Trachea (tissue), 1 donor: ENCODE data around the genes FAM47A, FAM47B, DYNLT3 and RPGR.

DNA sequence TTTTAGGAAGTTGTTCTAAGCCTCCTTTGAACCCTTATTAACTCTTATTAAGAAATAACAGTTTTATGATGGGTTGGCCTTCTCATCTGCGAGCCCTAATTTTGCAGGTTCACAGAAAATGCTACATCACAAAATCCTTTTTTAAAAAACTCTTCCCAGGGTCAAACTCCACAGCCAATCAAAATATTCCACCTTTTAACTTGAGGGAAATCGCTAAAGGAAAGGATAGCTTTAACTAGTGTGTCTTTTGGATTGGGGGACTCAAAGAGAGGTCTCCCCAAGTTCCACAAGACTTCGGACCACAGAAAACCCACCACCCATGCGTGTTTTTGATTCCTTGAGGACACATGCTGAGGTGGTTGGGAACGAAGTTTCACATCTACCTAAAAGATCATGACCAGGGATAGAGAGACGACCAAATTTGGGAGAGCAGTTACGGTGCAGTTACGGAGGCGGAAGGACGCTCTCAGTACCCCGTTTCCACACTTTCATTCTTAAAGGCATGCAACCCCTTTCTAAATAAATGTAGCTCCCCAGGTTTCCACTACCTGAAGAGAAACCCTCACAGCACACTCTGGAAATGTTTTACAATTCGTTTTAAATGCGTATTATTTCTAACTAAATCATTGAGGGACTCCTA is 1.2 kb downstream of the PCYT1B start:
- PRO-cap = no peak

- PRO-cap = no peak
Observed at GRCh38 chrX:25020861-25021692, 5.3 kb upstream of the ARX start.

- PRO-cap = no peak
Observed at GRCh38 chrX:25352213-25352472, 336.4 kb upstream of the ARX start.

DNA sequence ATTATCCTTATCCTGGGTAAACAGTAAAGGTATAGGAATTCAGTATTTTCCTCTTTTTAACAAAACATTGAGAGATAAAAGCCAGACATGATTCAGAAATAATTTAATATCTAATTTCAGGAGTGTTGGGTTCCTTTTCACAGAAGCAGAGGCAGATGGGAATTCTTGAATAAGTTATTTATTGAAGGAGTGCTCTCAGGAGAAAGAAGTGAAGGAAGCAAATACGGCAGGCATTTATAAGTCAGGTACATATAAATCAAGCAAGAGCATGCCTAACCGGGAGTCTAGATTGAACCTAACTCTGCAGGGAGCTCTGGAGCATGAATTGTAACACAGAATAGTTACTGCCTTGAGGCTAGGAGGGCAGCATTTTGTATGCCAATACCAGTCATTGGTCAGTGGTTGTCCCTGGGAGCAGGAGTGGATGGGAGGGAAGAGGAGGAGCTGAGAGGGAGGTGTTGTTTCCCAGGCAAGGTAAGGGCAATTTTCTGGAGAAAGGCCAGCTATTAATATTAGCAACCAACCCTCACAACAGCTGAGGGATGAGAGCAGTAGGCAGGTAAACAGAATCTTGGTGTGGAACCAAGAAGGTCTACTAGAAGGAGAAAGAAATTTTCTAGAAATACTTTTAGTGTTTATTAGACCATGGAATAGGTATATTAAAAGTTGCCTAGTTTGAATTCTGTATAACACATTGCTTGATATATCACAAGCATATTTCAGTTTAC is 224.6 kb upstream of the DCAF8L1 start:
- PRO-cap = no peak

- PRO-cap = no peak
Observed at GRCh38 chrX:28591599-28591835, 4.3 kb downstream of the IL1RAPL1 start.

DNA sequence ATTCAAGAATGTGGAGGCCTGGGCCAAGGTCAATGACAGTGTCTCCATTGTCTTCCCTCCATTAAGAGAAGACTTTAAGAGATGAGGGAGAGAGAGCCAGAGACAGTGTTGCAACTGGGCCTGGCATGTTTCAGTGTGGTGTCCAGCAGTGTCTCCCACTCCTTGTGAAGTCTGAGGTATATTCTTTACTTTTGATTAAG is 1.7 kb downstream of the MAGEB4 start:
- PRO-cap = no peak

DNA sequence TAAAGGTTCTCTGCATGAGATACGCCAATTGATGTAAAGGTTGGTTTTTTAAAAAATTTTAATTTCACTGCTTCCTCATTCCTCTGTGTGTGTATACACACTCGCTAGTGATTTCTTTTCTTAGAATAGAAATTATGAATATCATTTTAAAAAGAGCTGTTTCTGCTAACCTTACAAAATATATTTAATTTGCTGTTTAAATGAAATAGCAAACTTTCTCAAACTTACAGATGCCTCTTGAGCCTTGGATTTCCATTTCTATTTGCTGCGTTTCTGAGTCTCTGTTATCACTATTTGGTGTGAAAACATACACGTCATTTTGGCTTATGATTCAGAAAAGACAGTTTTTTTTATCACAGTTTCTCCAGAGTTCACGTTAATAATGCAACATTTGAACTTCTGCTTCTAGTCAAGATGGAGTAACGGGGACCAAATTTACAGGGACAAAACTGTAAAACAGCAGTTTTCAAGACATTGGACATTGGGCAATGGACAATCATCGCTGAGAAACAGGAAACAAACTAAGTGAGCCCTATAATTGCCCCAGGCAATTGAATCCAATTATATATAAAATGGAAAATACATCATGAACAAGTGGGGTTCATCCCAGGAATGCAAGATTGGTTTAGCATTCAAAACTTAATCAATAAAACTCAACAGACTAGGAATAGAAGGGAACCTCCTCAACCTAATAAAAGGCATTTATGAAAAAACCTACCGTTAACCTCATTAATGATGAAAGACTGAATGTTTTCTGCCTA is 36.1 kb upstream of the TASL start:
- PRO-cap = no peak

GRCh38 chrX:32365006-32365450 is 846.3 kb downstream of the DMD start:
- PRO-cap = no peak

- PRO-cap = no peak
Observed at GRCh38 chrX:32593399-32593726, 618.0 kb downstream of the DMD start.

GRCh38 chrX:33032591-33033218 is 178.6 kb downstream of the DMD start:
- PRO-cap = no peak

- PRO-cap = no peak
Observed at GRCh38 chrX:33104283-33104673, 107.1 kb downstream of the DMD start.

DNA sequence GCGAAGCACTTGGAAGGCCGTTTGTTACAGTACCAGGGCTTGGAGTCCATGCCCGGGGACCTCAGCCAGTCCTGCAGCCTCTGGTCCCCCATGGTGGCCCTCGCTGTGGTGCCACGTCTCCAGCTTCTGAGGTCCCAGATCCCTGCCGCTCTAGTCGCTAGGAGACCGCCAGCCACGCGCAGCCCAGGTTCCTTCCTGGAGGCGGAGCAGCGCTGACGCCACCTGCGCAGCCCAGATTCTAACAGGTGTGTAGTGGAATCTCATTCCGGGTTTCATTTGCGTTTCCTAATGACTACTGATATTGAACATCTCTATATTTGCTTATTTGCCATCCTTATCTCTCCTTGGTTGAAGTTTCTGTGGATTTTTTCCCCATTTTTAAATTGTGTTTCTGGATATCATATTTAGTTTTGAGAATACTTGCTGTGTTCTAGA is at the start of gene FAM47A:
Gene FAM47A, minus strand, starts transcription at position 128 of the 435 bp plus-strand sequence.
- PRO-cap = no peak

DNA sequence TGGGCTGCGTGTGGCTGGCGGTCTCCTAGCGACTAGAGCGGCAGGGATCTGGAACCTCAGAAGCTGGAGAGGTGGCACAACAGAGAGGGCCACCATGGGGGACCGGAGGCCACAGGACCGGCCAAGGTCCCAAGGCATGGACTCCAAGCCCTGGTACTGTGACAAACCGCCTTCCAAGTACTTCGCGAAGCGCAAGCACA is at the start of gene FAM47B:
Gene FAM47B, plus strand, starts transcription at position 59 of the 200 bp plus-strand sequence.
- PRO-cap = no peak

DNA sequence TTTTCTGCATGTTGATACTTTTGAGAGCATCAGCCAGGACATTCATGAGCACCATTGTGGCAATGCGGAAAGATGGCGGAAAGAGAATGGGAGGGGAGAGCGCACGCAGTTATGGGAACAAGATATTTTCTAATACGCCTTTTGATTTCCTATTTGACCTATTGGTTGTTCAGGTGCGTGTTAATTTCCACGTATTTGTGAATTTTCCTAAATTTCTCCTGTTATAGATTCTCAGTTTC is 455.5 kb downstream of the CFAP47 start:
- PRO-cap = no peak

DNA sequence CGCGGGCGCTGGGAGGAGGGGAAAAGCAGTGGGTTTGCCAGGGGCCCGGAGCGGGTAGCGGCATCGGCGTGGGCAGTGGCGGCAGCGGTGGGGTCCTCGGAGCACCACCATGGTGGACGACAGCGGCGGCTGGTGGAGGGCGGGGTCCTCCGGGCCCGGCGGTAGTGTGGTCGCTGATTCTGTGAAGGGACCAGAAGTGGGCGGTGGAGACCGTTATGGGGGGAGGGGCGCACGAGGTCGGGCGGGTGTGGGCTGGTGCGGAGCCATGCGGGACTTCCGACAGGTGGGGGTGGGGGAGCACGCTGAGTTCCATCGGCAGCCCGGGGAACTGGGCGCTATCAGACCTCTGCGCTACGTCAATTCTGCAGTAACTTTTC is 35.4 kb downstream of the FAM47C start:
- PRO-cap = no peak

DNA sequence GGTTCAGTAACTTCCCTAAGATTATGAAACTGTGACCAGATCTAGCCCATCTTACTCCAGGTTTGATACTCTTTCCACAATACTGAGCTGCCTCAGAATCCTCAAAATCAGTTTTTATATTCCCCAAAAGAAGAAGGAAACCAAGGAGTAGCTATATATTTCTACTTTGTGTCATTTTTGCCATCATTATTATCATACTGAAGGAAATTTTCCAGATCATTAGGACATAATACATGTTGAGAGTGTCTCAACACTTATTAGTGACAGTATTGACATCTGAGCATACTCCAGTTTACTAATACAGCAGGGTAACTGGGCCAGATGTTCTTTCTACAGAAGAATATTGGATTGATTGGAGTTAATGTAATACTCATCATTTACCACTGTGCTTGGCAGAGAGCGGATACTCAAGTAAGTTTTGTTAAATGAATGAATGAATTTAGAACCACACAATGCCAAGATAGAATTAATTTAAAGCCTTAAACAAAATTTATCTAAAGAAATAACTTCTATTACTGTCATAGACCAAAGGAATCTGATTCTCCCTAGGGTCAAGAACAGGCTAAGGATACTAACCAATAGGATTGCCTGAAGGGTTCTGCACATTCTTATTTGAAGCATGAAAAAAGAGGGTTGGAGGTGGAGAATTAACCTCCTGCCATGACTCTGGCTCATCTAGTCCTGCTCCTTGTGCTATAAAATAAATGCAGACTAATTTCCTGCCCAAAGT is 31.5 kb downstream of the CYBB start:
- PRO-cap = no peak

DNA sequence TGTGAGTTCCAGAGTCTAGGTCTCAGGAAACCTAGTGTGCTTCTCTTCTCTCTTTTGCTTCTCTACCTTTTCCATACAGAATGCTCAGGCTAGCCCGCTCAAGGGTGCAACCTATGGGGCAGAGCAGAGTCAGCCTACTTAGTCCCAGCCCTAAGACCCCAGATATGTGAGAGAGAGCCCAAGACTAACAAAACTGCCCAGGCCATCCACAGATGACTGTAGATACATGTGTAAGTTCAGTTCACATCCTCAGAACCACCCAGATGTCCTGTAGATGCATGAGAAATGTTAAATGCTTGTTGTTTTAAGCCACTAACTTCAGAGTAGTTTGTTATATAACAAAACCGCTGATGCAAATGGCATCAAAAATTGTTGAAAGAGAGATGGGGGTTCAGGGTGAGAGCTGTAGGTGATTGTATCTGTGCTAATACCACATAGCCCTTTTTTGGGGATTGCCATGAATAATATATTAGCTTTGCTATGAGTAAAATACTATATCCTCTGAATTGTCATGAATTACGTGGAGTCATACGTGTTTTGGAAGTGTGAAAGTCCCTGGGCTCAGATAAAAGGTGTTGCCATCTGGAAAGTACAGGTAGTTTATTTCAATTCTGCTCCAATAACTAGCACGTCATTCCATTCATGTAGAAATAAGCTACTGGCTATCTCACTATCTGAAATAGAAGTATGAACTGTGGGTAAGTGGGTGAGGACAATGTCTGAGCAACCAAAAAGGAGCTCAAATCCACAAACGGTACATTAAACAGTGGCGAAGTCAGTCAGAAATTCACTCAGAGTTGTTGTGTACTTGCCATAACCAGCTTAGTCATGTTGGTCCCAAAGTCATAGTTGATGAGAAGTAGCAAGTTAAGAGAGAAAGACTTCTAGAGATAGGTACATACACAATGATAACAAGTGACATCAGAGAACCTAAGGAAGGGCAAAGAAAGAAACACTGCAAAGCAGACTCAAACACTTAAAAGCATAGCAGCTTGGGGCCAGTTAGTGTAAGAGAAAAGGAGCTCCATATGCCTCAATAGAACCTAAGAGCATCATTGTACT is 30.6 kb downstream of the DYNLT3 start:
- PRO-cap = no peak

DNA sequence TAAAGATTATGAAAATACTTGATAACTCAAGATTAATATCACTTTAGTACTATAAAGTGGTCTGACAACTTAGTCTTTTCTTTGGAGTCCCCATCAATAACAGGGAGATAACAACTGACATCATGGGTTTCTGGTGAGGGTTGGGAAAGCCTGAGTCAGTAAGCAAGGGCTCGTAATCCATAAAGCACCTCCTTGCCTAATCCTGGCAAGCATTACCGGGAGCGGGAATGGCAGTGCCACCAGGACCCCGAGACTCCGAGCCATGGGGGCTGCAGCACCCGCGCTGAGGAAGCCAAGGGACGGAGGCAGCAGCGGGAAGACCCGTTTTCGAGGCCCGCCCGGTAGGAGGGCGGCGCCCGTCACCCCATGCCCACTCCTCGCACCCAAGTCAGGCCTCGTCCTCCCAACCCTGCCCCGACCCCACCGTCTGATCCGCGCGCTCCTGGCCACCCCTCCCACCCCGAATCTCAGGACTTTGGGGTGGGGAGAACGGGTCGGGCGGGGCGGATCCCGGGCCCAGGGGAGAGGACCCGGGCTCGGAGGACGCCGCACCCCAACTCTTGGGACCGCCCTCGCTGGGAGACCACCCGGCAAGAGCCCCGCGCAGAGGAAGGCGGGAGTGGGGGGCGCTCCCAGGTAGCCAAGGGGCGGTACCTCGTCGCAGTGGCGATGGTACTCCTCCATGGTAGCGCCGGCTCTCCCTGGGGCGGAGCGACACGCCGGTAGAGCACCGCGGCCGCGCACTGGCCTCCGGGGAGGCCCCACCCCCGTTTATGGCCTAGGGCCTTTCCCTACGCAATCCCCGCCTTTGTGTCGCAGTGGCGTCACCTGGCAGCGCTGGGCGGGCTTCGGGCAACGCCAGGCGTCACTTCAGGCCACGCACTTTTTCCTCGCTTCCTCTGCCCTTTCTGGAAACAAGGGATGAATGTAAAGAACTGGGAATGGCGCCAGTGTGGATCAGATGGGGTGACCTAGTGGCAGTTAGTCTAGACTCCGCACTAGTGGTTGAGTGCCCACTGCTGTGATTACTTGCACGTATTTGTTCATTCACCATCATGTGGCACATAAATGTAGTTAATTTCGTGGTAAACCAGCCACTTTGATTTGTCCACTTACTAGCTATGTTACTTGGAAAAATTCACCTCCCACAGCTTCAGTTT is at the start of gene DYNLT3:
Gene DYNLT3, minus strand, starts transcription at position 745 of the 1,160 bp plus-strand sequence.
- PRO-cap = unidirectional peak, plus-strand start at position 208 of the sequence; bidirectional peak, plus-strand start at position 950 of the sequence, minus-strand start at position 745 of the sequence

DNA sequence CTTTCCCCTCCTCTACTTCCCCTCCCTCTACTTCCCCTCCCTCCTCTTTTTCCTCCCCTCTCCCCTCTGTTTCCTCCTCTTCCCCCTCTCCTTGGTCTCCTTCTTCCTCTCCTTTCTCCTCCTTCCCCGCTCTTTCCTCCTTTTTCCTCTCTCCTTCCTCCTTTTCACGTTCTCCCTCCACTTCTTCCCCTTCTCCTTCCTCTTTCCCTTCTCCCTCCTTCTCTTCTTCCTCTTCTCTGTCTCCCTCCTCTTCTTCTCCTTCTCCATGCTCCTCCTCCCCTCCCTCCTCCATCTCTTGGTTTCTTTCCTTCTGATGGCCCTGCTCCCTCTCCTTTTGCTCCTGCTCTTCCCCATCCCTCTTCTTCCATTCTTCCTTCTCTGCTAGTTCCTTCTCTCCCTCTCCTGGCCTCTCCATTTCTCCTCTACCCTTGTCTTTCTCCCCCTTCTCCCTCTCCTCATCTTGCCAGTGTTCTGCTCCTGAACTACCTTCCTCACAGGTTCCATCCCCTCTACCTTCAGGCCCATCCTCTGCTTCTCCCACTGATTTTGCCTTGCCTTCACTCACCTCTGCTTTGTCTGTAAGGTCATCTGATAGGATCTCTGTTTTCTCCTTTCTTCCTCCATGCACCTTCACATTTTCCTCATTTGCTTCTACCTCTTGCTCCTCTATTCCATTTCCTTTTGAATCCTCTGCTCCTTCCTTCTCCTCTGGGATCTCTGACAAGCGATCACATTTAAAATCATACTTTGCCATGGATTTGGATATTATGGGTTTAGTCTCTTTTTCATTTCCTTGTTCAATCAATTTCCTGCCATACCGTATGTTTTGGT is 40.6 kb downstream of the RPGR start:
- PRO-cap = no peak

DNA sequence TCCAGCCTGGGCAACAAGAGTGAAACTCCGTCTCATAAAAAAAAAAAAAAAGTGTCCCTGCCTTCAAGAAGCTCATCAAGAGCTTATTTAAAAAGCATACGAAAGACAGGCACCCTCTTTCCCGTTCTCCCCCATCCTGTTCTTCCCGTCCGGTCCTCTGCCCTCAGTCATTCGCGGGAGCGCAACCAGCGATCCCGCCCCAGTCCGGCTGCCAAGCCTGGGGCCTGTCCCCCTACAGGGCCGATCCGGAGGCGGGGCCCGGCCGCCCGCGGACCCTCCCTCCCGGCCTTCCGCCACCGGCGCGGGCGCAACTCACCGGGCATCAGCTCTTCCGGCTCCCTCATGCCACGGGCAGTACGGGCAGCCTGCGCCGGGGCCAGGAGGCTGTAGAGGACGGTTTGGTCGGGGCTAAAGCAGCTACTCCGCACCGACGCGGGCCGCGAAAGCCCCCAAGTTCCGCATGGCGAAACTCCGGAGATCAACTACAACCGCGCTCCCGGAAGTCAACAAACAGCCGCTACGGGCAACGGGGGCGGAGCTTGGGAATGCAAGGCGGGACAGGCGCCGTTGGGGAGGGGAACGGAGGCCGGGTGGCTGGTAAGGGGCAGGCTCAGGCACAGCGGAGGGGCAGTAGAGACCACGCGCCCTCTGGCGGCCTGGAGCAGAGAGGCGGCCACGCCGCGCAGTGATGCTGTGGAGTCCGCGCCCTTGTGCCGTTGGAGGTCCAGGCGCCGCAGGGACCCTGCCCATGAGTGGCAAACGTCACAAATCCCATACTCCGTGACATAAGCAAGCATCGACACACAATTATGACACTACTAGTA is at the start of gene RPGR:
Gene RPGR, minus strand, starts transcription at position 486 of the 824 bp plus-strand sequence.
- PRO-cap = bidirectional peak, plus-strand start at position 390 of the sequence, minus-strand start at position 210 of the sequence; bidirectional peak, plus-strand start at position 613 of the sequence, minus-strand start at position 451 of the sequence